Measurements from ENCODE around the gene GFOD1.

DNA sequence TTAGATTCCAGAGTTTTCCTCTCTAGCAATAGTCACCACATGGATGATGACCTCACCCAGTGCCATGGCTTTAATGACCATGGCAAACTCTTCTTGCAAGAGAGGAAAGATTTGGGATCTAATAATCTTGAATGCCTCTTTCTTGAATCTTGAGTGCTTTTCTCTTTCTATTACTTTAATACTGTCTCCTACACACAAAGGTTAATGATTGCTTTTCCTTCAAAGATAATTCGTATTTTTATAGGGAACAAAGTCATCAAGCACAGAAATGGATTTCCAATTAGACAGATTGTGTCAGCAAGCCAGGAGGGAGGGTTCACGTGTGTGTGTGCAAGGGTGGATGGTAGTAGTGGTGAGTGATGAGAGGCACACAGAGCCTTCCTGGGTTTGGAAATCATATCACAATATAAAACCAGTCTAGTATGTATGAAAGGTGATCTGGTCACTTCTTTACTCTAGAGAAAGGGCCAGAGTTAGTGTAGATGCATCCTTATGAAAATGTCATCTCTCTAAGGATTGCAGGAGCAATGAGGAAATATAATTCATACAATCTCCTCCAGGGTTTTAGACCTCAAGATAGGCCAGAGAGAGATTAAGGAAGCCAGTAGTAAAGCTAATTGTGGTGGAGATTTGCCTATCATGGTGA is 51.2 kb upstream of the NEDD9 start:
- PRO-cap, result no peak

DNA sequence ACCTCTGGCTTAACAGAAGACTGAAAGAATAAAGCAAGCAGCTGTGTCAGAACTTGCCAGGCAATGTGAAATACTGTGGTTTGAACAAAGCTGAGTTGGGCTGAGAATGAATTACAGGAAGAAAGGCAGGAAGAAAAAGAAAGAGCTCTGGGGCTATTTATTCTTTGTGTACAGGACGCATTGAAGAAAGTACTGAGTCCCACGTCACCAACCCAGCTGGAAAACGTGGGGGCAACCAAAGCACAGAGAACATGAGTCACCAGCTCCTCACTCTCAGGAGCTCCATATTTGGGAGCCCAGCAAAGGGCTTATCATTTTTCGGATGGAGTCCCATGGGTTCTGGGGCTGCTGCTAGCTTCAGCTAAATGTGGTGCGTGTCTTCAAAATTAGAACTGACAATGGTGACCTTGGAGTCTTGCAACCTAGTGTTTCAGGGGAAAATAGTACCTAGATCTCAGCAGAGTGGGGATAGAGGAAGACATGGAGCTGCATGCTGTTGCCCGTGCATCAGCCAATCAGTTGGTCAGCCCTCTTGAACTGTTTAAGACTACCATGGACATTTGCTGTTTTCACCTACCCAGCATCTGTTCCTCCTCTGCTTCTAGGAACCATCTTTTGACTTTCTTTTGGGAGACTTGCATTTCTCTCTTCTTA is 121.7 kb upstream of the NEDD9 start:
- PRO-cap, result bidirectional peak, plus-strand start at position 311 of the sequence, minus-strand start at position 67 of the sequence

DNA sequence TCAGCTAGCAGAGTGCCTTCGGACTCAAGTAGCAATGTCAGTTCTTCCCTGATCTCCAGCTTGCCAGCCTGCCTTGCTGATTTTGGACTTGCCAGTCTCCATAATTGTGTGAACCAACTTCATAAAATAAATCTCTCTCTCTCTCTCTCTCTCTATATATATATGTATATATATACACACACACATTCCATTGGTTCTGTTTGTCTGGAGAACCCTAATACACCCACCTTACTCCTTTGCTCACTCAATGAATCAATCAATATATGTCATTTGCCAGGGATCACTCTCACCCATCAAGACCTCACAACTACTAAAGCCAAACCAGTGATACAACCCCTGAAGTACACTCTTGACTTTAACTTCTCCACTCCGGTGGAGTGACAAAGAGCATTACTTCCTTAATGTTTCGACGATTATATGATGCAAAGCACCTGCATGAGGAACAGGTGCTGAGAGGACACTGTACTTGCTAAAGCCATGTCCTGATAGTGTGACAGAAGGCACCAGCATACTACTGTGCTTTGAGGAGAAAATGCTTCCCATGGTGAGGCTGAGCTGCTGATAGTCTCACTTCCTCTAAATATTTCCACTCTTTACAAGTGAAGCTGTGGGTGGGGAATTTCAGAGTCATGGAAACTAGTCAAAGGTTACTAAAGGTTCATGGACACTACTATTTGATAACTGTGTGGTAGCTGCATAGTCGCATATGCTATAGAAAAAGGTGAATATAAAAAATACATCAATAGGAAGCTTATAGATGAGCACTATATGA is 141.6 kb upstream of the NEDD9 start:
- PRO-cap, result no peak

DNA sequence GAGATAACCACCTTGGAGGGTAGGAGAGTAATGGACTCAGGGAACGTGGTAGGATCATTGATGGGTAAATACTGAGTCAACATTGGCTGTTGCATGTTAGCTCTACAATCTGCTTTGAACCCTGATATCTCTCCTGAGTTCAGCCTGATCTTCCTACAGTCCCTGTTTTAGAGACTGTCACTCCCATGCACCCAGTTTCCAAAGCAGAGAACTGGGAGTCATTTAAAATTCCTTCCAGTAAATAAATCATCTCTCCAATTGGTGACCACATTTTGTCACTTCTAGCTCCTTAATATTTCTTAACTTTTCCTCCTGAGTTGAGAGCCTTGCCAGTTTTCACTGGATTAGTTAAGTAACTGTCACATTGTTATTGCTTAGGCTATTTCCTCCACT is 139.0 kb upstream of the TMEM170B start:
- PRO-cap, result no peak

DNA sequence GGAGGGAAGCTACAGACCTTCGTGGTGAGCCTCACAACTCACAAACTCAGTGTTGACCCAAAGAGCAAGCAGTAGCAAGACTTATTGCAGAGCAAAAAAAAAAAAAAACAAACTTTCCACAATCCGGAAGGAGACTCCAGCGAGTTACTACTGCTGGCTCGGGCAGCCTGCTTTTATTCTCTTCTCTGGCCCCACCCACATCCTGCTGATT is 135.7 kb upstream of the TMEM170B start:
- PRO-cap, result no peak

- PRO-cap, result no peak
Observed at GRCh38 chr6:11438912-11439499, 98.5 kb upstream of the TMEM170B start.

- PRO-cap, result no peak
Observed at GRCh38 chr6:11794958-11795371, 16.4 kb upstream of the ADTRP start.

DNA sequence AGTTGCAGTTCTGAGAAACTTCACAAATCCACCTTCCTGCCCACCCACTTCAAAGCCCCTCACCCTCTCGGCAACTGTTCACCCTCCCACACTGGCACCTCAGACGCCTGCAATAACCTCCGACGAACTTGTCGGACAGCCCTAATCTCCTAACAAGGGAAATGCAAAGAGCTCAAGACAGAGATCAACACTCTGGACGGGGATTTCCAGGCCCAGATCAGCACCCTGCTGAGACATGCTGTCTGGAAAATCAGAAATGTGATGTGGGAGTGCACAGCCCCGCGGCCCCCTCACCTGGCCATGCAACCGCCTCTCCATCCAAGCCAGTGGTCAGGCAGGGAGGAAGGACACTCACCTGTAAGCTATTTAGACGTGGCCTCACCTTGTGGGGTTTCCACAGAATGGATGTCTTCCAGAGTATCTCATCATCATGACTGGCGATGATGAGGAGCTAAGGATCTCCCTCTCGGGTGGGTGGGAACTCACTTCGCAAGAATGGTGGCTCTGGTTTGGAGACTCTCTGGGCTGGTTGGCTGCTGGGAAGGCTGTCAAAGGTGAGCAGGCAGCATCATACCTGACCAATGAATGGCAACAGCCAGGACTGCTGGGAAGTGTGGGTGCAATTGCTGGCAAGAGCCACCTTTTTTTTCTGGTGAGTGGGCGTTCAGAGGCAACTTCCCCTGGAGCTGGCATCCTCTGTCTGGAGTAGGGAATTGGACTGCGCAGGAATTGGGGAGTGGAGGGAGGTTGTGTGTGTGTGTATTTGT is 28.1 kb upstream of the ADTRP start:
- PRO-cap, result no peak

DNA sequence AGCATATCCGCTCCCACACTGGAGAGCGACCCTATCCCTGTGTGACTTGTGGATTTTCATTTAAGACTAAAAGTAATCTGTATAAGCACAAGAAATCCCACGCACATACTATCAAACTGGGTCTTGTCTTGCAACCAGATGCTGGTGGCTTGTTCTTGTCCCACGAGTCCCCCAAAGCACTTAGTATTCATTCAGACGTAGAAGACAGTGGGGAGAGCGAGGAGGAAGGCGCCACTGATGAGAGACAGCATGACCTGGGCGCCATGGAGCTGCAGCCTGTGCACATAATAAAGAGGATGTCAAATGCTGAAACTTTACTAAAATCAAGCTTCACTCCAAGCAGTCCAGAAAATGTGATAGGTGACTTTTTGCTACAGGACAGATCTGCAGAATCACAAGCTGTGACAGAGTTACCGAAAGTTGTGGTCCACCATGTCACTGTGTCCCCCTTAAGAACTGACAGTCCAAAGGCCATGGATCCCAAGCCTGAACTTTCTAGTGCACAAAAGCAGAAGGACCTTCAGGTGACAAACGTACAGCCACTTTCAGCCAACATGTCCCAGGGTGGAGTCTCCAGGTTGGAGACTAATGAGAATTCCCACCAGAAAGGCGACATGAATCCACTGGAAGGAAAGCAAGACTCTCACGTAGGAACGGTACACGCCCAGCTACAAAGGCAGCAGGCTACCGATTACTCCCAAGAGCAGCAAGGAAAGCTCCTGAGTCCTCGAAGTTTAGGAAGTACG is 109.1 kb downstream of the HIVEP1 start:
- PRO-cap, result no peak

DNA sequence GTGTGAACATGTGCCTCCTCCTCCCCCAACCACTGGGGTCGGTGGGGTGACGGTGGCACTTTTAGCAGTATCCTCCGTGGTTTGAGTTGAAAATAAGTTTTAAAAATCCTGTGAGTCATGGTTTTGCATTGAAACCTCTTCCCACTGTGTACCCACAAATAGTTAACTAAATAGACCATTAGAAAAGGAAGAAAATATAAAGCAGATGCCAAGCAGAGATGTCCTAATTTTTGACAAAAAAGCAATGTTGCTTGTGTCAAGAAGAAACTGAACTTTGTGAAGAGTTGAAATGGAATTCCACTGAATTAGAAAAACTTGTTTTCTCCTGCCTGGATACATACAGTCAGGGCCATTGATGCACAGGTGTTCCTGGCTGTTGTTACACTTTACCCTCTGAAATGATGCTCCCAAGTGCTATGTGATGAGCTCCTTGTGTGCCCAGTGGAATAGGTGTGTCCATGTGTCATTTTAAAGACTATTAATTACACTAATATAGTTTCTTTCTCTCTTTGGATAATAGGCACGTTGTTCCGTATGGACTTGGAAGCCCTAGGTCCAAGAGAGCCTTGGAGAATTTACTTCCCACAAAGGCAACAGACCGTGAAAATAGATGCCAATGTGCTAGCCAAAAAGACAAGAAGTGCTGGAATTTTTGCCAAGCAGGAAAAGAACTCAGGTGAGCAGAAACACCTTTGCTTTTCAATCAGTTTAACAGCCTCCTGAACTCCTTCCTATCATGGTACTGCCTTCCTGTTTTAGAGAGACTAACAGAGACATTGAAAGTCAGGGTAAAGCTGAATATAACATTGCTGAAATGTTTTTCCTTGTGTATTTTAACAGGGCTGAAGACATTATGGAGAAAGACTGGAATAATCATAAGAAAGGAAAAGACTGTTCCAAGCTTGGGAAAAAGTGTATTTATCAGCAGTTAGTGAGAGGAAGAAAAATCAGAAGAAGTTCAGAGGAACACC is 3.5 kb downstream of the EDN1 start:
- PRO-cap, result no peak

DNA sequence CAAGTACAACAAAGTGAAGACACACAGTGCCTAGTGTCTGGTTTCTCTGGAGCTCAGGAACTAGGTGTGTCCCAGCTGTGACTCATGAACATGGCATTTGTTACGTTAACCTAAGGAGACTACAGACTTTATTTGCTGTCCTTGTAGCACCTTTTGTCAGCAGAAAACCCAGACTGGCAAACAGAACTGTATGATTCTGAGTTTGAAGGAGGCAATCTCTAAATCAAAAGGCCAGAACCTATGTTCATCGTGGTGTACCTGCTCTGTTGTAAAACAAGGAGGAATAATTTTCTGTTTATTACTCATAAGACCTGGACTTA is 34.1 kb downstream of the EDN1 start:
- PRO-cap, result bidirectional peak, plus-strand start at position 159 of the sequence, minus-strand start outside the sequence

DNA sequence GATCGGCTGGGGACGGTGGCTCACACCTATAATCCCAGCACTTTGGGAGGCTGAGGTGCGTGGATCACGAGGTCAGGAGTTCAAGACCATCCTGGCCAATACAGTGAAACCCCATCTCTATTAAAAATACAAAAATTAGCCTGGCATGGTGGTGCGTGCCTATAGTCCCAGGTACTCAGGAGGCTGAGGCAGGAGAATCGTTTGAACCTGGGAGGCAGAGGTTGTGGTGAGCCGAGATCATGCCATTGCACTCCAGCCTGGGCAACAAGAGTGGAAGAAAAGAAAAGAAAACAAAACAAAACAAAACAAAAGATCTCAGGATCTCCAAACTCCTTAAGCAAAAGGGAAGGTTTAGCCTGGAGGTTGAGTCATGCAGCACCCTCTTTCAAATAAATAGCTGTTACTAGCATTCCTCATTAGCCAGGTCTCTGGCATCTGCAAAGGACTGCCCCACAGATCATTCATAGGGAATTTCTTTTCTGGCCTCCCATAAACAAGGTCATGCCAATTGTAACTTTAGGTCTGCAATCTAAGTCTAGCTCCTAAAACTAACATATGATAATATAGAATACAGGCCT is 37.1 kb downstream of the EDN1 start:
- PRO-cap, result no peak

DNA sequence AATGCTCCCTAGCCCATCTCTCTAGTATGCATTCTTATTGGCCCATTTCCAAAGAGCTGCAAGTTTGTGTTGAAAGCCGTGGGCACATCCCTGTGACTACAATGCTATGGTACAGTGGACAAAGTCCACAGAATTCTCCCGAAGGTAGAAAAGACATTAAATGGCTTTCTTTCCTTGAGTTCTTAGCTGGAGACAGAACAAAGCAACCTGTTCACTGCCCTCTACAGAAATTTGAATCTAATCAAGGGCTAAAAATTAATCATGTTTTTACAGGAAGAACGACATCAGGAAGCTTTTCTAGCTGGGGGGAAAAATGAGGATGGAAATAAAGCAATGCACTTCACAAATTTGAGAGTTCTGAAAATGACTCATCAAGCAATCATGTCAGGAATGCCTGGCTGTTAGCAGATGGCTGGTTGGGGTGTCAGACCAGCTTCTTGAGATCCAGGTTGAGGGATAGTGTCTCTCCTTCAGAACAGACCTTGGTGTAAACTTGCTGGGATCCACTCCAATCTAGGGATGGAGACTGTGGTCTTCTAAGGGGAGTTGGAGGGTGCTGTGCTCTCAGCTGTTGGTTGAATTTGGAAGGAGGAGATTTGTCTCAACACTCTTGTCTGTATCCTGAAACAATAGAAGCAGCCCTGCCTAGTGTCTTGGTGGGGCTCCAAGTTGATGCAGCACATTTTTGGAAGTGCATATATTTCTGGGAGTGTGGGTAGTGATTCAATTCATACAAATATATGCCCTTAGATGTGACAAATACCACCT is 143.4 kb upstream of the PHACTR1 start:
- PRO-cap, result no peak

GRCh38 chr6:13044279-13044786 is 284.0 kb downstream of the TBC1D7 start:
- PRO-cap, result no peak

DNA sequence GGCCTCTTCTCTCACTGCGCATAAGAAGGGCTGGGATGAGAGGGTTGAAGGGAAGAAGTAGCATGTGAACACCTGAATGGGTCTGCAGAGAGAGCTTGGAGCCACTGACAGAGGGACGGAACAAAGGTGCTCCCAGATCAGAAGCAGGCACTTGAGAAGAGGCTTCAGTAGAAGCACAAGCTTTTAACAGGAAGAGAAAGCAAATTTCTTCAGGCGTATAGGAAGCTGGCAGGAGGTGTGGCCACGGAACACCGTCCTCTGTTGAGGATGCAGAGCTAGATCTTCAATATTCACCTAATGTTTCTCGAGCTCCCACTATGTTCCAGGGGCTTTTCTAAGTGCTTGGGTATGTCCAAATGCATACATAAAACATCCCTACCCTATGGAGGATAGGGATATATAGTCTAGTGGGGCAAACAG is 11.9 kb upstream of the TBC1D7 start:
- PRO-cap, result no peak

DNA sequence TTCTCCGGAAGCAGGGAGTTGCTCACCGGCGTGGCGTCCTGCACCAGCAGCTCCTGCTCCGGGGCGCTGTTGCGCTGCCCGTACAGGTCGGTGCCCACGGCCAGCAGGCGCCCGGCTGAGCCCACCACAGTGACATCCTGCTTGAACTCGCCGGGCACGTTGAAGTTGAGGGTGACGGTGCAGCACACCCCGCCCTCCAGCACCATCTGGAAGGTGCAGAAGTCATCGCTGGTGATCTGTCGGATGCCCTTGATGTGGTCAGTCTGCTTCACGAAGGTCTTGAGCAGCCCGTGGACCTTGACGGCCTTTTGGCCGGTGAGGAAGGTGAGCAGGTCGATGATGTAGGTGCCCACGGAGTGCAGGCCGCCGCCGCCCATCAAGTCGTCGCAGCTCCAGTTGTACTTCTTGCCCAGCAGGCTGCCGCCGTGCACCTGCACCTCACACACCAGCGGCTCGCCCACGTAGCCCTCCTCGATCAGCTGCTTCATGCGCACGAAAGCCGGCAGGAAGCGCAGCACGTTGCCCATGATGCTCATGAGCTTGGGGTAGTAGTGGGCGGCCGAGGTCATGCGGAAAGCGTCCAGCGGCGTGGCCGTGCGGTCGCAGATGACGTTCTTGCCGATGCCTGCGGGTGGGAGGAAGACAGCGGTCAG is 36.8 kb upstream of the TBC1D7 start:
- PRO-cap, result no peak

DNA sequence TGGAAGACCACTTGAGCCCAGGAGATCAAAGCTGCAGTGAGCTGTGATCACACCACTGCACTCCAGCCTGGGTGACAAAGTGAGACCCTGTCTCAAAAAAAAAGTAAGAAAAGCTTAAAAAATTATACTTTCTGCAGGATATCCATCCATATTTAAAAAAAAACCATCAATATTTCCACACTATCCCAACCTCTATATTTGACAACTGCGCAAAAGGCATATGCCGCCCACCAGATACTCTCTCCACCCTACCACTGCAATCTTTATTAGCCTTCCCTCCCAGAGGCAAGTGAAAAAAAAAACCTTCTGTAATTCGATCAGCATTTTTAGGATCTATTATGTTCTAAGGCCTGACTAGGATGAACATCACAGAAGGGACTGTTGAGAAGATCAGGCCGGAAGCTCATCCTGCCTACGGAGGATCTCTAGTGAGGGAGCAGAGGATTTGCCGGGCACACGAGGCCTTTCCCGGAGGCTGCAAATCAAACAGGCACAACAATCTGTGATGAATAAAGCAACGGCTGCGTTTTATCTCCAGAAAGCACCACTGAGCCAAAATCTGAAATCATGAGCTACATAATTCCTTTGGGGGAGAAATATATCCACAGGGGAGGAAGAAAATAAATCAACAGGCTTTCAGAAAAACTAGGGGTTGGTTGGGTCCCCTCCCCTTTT is 65.9 kb downstream of the GFOD1 start:
- PRO-cap, result no peak

- PRO-cap, result no peak
Observed at GRCh38 chr6:13429131-13429603, 58.2 kb downstream of the GFOD1 start.

- PRO-cap, result no peak
Observed at GRCh38 chr6:13461011-13462048, 26.1 kb downstream of the GFOD1 start.

DNA sequence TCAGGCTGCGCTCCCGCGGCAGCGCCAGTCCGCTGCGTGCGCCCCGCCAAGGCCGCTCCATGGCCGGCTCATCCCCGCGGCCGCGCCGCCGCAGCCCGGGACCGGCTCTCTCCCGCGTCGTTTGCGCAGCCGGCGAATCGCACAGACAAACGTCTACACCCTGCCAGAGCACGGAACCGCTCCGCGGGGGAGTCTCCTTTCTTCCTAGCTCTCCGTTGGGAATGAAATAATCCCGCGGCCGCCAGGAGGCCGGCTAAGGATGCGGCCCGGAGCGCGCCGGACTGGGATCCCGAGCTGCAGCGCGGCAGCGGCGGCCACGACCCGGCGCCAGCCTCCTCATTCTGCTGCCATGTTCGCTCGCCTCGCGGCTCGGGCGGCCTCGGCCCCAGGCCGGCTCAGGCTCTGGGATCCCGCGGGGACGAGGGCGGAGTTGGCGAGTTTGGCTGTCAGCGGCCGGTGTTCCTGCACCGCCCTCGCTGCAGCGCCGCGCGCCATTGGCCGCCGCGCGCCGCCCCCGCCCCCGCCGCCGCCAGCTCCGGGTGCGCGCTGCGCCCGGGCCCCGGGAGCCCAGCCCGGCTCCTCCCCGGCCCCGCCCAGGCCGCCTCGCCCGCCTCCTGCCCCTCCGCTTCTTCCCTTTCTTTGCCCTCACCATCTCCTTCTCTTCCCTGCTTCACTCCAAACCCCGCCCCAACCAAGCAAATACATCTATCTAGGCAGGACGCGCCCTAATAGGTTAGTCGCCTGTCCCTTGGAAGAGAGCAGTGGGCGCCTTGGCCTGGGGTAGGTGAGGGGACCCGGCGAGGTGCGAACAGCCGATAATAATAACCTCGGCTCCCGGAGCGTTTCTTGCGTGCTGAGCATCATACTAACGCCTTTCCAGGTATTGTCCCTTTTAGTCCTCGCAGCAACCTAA is at the start of gene GFOD1:
TSS of gene GFOD1 (minus strand) at position 404 of the 913 bp plus-strand sequence.
- PRO-cap, result bidirectional peak, plus-strand start at position 163 of the sequence, minus-strand start at position 123 of the sequence; bidirectional peak, plus-strand start at position 736 of the sequence, minus-strand start at position 404 of the sequence

Data from bile duct (tissue), 1 donor.